SJSA1 (cell line): Measurements from ENCODE around the genes IMPG2 and SENP7.

DNA sequence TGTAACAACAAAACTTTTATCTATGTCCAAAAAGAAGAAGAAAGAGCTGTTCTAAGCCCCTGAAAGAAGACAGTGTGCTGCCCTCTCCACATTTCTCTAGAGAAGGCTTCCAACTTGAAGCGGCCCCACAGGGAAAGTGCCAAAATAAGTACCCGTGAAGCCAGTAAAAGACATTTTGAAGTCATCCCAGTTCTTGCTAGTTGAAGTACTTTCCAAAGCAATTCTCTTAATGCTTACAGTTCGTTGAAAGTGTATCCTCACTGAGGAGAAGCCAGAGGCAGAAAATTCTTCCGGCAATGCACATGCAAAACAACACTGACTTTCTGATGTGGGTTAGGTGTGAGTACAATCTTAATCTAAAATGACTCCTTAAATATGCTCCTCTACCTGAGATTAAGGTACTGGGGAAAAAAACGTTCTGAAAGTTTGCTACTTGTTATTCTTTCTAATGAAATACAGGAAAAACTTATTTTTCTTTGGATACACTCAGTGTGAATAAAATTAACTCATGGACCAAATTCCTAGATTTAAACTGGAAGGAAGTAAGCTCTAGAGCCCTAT lies 21.4 kb downstream of the GPR15 start:
- RAMPAGE, long total RNA = no peak

DNA sequence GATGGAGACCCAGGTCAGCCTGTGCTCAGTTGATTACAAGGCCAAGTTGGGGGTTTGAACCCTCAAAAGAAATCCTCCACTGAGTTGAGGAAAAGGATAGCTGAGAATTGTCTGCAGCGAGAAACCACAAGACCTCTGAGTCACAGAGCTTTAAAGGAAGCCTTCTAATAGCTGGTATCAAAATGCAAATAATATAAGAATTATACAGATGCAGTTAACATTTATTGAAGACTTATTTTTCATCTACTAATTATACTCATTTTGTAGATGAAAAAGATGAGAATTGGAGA lies 30.5 kb downstream of the GPR15 start:
- RAMPAGE, long total RNA = no peak

- RAMPAGE, long total RNA = no peak
Measured at GRCh38 chr3:98764571-98764929, 1.4 kb downstream of the ST3GAL6 start.

DNA sequence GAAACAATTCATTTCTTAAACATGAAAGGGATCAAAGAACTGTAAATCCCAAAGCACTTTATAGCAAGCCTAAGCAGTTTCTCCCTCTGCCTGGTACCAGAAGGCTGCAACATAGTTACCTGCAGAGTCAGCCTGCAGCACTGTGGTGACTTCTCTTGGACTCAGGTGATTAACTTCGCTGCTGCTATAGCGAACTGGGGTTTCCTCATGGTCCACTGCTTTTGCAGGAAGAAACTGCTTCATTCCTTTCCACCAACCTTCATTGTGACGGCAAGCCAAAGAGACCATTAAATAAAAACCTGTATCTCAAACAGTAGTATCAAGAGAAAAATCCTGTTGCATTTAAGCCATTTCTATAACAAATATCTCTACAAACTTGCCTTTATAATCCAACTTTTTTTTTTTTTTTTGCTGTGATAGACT lies 37.3 kb downstream of the ST3GAL6 start:
- RAMPAGE, long total RNA = no peak

- RAMPAGE, long total RNA = no peak
Measured at GRCh38 chr3:99648196-99648647, 9.8 kb downstream of the COL8A1 start.

DNA sequence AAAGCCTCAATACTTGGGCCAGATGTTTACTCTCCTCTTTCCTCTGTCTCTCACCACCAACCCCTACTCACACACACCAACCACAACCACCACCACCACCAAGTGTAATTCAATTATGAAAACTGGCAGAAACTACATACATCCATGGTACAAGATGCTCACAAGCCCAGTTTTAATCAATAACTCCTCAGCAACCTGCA lies 53.6 kb downstream of the COL8A1 start:
- RAMPAGE, long total RNA = no peak

GRCh38 chr3:99847802-99848760 lies 30.4 kb downstream of the CMSS1 start:
- RAMPAGE, long total RNA = no peak

DNA sequence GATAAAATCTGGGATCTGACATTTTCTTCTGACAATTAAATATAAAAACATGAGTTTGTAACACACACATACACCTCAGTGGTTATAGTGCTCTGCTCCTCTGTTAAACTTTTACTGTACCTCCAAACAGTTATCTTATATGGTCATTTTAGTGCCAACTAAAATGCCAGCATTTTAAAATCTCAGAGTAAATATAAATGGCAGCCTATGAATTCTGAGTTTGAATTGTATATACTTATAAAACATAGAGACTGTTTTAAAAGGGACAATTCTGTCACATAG lies 57.0 kb downstream of the CMSS1 start:
- RAMPAGE, long total RNA = no peak

- RAMPAGE, long total RNA = no peak
Measured at GRCh38 chr3:99943891-99944891, 126.5 kb downstream of the CMSS1 start.

GRCh38 chr3:100124357-100124970 lies 10.2 kb upstream of the FILIP1L start:
- RAMPAGE, long total RNA = no peak

- RAMPAGE, long total RNA = no peak
Measured at GRCh38 chr3:100338911-100339450, 4.4 kb downstream of the NIT2 start.

DNA sequence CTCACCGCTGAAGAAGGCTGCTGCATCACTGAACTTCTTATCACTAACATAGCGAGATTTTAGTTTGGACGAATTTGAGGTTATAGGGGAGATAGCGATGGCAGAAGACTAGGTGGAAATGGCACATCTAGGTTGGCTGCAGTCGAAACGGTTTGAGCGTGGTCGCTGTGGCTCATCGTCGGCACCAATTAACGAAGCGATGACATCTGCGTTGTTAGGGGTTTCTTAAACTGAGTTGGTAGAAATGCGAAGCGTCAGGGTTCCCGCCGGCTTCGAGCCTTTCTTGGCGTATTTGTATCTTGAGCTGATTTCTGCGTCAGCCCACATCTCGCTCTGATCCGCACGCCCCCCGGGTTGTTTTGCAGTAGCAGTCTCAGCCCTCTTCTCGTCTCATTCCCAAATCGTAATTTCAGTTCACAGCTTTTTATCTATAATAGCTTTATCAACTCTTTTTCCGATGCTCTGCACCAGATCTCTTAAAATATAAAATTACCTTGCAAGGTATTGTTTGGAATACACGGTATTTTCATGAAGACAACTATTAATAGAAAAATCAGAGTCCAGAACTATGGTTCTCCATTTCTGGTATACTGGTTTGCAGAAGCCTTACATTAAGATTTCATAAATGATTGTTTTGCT lies 442 bp downstream of the LNP1 start:
- RAMPAGE, long total RNA = no peak

DNA sequence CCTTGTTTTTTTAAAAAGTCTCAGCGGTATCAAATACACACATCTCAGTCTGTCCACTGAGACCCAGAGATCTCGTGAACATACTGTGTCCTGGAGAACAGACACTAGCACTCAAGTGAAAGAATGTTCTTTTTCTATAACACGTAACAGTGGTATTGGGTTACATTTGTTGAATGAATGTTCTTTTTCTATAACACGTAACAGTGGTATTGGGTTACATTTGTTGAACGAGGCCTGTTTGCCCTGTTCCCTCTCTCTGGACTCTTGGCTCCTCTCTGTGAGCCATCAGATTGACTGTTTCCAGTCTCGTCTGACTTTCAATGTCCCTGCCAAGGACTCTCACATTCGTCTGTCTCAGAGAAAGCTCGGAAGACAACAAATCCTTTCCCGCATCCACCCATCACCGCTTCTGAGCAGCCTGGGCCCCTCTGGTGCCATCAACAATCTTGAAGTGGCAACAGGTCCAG lies 7.9 kb downstream of the TMEM45A start:
- RAMPAGE, long total RNA = no peak

DNA sequence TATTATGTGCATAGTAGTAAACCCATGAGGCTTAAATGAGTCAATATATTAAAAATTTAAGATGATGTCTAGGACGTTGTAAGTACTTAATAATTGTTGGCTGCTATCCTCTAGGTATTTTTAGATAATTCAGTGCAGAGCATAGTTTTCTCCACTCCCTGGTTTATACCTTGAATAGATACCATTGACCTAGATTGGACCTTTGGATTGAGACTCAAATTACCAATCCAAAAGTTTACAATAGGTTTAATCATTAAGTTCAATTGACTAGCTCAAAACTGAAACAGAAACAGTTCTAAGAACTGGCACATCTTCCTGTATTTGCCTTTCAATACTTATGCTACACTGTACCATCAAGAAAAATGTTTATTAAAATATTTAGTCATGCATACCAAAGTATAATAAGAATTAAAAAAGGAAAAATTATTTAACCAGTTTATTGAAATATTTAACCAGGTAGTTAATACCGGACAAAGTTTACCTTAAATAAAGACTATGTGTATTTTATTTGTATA lies 4.6 kb downstream of the ADGRG7 start:
- RAMPAGE, long total RNA = no peak

DNA sequence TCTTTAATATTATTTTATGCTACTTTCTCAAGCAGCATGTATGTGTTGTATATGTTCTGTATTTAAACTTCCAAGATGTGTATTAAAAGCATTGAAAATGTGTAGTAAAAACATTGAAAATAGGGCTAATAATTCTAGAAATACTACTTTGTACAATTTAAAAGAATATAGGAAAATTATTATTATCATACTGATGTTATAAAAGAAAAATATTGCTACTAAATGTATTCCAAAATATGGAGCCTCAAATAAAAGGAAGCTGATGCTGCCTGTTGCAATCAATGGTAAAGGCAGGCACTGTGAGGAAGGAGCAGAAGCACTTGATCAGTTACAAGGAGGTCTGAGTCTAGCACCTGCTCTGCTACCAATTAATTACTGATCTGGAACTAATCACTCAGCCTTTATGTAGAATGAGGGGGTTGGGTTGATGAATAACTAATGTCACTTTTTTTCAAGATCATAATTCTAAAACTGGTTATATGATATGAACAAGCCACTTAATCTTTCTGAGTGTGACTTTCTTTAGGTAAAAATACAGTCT lies 5.5 kb downstream of the ADGRG7 start:
- RAMPAGE, long total RNA = no peak

- RAMPAGE, long total RNA = no peak
Measured at GRCh38 chr3:101319235-101320169, 873 bp downstream of the IMPG2 start.

DNA sequence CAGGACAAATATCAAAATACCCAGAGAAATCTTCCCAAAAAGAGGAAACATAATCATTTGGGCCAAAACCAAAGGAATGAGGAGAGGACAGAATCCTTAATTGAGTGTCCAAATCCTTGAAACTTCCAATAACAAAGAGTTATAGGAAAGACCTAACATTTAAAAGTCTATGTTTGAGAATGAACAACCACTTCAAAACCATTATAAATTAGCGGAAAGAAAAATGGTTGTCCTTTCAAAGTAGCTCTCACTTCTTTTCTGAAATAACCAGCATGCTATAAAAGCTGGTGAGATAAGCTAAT lies at the start of gene IMPG2:
Gene IMPG2, minus strand, starts transcription at position 260 of the 302 bp plus-strand sequence.
- RAMPAGE, long total RNA = no peak

DNA sequence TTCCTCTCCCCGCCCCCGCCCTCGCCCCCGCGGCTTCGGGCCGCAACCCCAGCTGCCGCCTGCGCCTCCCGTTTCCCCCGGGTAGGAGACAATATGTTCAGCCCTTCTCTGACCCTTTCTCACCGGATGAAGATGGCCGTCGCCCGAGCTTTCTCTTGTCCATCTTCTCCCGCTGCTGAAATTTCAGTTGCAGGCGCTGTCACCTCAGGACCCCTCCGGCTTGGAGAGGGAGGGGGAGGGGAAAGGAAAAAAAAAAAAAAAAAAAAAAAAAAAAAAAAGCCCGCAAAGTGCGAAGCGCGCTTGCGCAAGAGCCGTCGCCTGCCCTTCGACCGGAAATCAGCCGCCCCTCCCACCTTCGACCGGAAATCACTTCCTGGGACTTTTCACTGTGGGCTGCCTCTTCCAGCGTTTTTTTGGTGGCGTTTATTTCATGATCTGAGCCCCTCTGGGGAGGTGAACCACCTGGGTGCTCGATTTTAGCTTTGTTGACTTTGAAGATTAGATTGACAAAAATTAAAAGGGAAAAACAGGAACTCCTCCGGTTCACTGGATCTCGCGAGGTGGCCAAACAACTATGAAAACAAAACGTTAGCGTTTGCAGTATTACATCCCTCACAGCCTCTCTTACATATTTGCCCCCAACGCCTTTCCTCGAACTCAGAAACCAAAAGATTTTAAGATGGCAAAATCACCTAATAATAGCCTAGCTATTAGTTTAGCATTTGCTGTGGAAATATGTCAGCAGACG lies at the start of gene SENP7:
Gene SENP7, minus strand, starts transcription at position 245 of the 748 bp plus-strand sequence.
- RAMPAGE, long total RNA = start-site peak on the minus strand centred at position 200 of the sequence, 61 bp wide, 132 and 93 reads in 2 replicates

- RAMPAGE, long total RNA = no peak
Measured at GRCh38 chr3:101518377-101518921, 5.4 kb upstream of the SENP7 start.

DNA sequence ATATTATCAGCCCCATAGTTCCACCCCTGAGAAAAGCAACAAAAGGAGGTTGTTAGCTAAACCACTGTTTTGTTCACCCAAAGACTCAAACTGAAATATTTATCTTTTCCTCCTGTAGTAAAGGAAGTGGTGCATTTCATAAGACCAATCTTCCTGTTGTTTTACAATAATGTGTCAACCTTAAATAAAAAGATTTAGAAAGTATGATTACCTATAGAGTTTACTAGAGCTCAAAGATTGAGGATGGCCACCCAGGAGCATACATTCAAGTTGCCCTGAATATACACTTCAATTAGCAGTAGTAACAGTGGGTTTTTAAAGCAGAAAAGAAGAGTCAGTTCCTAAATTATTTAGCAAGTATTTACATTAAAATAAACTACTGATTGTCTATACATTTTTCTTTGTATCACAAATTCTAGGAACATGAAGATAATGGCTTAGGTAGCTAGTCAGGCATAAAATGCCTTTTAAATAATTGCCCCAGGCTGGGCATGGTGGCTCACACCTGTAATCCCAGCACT lies 18.5 kb upstream of the TRMT10C start:
- RAMPAGE, long total RNA = no peak